Lower leg skin (tissue), 2 donors: ENCODE results near the gene ZNF710.

DNA sequence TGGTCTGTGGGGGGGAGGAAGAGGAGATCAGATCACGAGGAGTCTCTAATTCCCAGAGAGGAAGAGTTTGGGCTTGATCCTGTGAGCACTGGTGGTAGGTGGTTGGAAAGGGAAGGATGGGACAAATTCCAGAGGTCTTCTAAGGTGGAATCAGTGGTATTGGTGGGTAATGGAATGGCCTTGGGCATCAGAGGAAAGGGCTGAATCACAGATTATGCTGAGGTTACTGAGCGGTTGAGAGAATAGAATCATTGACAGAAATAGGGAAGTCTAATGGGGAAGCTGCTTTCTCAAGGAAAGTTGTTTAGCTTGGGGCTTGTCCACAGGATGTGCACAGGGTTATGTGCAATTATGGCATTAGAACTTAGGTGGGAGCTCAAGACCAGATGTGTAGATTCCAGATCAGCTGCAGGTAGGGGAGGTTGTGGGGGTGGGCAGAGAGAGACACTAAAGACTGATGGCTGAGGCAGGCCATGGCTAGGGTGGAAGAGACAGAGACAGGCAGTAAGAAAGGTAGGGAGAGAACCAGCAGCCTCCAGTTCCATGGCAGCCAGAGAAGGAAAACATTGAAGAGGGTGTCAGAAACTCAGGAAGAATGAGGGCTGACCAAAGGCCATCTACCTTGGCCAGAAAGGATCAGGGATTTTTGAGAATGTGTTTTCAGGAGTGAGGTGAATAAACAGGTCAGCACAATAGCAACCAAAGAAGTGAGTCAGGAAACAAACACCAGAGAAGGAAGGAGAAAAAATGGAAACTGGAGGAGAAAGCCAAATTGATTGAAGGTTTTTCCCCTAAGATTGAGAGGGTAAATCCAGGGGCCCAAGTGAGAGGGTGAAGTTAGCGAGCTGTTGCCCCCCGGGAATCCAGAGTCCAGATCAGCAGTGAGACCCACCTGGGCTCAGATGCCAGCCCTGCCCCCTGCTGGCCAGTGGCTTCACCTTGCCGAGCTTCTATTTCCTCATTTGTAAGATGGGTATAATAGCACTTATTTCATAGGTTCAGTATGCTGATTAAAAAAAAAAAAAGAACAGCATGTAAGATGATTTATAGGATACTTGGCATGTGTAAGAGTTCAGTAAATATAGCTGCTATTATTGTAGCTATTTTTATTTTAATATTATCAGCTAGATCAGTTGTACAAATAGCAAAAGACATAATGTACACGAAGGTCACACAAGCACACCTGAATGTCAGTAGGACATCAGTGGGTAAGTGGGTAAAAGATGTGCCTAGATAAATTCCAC, 40.9 kb downstream of the ABHD2 start:
- PRO-cap, result no peak
- RAMPAGE, long total RNA, 2 experiments, result no peak in any of the 2 experiments

DNA sequence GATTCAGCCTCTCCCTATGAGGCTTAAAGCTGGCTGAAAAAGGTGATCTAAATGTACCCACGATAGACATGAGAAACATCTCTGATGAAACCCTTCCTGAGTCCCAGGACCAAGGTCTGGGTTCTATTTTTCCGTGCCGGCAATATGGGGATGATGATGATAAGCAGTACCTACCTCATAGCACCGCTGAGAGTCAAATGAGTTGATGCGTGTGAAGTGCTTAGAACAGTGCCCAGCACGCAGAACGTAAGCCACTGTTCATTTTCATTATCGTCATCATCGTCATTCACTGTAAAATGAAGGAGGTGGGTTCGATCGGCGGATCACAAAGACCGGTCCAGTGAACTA, 44.4 kb downstream of the RLBP1 start:
- PRO-cap, result no peak
- RAMPAGE, long total RNA, 2 experiments, result no peak in any of the 2 experiments

- PRO-cap, result no peak
- RAMPAGE, long total RNA, 2 experiments, result no peak in any of the 2 experiments
These were observed 20.0 kb downstream of the RLBP1 start for GRCh38 chr15:89200930-89202150.

GRCh38 chr15:89378364-89379416, 44.1 kb upstream of the POLG start:
- PRO-cap, result no peak
- RAMPAGE, long total RNA, 2 experiments, result no peak in any of the 2 experiments

DNA sequence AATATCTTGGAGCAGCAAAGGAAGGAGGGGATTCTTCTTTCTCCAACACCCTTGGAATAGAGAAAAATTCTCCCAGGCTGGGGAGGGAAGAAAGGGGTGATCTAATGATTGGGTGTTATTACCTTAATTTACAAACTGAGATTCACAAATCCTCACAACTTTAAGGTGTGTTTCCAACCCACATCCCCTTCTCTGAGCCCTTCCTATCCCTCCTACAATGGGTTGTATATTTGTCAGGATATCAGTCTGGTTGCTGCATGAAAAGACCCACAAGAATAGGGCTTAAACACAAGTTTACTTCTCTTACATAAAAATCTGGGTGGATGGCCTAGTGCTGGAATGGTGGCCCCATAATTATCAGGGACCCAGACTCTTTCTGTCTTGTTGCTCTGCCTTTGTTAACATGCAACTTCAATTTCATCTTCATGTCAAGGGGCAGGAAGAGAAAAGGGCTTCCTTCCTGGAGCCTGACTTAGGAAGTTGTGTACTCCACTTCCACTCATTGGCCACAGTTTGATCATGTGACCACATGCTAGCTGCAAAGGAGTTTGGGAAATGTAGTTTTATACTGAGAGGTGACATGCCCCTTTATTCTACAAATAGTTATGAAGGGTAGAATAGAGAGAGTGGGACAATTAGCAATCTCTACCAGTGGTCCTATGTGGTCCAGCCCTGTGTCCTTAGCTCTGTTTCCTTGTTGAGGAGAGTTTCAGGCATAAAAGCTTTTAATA, 39.4 kb downstream of the RHCG start:
- PRO-cap, result no peak
- RAMPAGE, long total RNA, 2 experiments, result no peak in any of the 2 experiments

GRCh38 chr15:89631533-89632479, 23.5 kb downstream of the KIF7 start:
- PRO-cap, result no peak
- RAMPAGE, long total RNA, 2 experiments, result no peak in any of the 2 experiments

GRCh38 chr15:89667570-89667927, 11.6 kb downstream of the PLIN1 start:
- PRO-cap, result no peak
- RAMPAGE, long total RNA, 2 experiments, result no peak in any of the 2 experiments

DNA sequence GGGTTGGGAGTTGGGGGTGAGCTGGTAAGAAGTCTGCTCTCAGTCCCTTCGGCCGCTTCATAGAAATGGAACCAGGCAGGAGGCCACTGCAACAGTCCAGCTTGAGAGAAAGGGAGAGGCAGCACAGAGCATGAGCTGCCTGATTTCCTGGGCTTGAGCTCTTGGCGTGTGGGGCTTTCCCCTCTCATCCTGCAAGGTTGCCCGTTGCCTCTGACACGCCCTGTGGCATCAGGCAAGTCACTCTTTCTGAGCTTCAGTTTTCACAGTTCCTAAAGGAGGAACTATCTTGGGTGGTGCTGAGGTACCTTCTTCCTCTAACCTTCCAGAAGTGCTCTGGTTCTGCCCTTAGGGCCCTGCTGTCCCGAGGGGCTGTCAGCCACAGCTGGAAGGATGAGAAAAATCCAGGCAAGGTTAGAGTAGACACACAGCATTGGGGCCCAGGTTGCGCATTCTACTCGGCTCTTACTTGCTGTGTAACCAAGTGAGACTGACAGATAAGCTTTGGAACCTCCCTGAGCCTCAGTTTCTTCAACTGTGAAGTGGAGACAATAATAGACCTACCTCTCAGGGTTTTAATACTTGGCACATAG, 5.0 kb downstream of the MESP2 start:
- PRO-cap, result no peak
- RAMPAGE, long total RNA, 2 experiments, result no peak in any of the 2 experiments

- PRO-cap, result no peak
- RAMPAGE, long total RNA, 2 experiments, result no peak in any of the 2 experiments
These were observed 14.2 kb downstream of the MESP2 start for GRCh38 chr15:89790275-89790835.

GRCh38 chr15:90000991-90001562, at the start of gene ZNF710:
ZNF710 (plus strand) TSS chr15:90001324.
- PRO-cap, result bidirectional peak, plus-strand start at chr15:90001325, minus-strand start at chr15:90001335; bidirectional peak, plus-strand start at chr15:90001476, minus-strand start at chr15:90001376
- RAMPAGE, long total RNA, 2 experiments, result start-site peak on the plus strand in 2 of 2 experiments, at chr15:90000727-90001566 at its widest, 84 to 85 reads per replicate

DNA sequence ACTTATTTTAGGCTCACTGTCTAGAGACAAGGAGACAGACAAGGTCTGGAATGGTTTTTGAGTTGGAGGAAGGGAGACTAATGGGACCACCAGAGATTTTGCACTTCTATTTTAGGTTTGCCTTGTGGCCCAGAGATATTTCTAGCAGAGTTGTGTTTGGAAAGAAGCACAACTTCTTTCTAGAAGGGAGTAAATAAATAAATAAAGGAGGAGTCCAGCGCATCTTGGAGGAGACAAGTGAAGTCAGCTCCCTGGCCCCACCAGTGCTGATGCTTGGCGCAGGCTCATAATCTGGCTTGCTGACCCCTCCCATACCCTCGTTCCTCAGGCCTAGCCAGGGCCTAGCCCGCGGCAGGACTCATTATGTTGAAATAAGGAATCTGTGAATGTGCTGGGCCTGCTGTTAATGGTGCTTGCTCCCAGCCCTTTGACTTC, 3.0 kb downstream of the ZNF710 start:
- PRO-cap, result unidirectional peak, minus-strand start at position 265 of the sequence
- RAMPAGE, long total RNA, 2 experiments, result no peak in any of the 2 experiments

DNA sequence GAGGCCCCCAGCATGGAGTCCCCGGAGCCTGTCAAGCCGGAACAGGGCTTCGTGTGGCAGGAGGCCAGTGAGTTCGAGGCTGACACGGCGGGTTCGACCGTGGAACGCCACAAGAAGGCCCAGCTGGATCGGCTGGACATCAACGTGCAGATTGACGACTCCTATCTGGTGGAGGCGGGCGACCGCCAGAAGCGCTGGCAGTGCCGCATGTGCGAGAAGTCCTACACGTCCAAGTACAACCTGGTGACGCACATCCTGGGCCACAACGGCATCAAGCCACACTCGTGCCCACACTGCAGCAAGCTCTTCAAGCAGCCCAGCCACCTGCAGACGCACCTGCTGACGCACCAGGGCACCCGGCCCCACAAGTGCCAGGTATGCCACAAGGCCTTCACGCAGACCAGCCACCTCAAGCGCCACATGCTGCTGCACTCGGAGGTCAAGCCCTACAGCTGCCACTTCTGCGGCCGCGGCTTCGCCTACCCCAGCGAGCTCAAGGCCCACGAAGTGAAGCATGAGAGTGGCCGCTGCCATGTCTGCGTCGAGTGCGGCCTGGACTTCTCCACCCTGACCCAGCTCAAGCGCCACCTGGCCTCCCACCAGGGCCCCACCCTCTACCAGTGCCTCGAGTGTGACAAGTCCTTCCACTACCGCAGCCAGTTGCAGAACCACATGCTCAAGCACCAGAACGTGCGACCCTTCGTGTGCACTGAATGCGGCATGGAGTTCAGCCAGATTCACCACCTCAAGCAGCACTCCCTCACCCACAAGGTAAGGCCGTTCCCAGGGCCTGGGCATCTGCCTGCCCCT, 34.2 kb downstream of the IDH2 start:
- PRO-cap, result no peak
- RAMPAGE, long total RNA, 2 experiments, result no peak in any of the 2 experiments

- PRO-cap, result bidirectional peak, plus-strand start at chr15:90184253, minus-strand start at chr15:90184002; unidirectional peak, plus-strand start at chr15:90184640
- RAMPAGE, long total RNA, 2 experiments, result no peak in any of the 2 experiments
These were observed 17.0 kb upstream of the SEMA4B start for GRCh38 chr15:90183867-90184737.

GRCh38 chr15:90186971-90187923, 13.9 kb upstream of the SEMA4B start:
- PRO-cap, result no peak
- RAMPAGE, long total RNA, 2 experiments, result no peak in any of the 2 experiments

DNA sequence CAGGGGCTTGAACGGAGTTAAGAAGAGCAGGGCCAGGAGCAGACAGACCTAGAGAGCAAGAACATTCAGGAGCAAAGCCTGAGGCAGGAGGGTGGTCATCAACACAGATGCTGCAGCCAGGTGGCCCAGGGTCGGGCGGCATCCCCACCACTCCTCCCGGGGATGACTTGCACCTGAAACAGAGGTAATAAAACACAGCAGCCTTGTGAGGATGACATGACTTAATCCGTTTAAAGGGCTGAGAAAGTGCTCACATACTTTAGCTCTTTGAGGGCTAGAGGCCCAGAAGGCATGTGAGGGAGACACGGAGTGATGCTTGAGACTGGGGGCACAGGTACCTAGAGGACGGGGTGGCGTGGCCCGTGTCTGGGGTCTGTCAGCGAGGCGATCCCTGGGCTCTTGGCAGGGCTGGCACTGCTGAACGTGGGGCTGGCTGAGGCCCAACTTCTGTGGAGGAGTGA, 9.3 kb downstream of the SEMA4B start:
- PRO-cap, result no peak
- RAMPAGE, long total RNA, 2 experiments, result no peak in any of the 2 experiments

DNA sequence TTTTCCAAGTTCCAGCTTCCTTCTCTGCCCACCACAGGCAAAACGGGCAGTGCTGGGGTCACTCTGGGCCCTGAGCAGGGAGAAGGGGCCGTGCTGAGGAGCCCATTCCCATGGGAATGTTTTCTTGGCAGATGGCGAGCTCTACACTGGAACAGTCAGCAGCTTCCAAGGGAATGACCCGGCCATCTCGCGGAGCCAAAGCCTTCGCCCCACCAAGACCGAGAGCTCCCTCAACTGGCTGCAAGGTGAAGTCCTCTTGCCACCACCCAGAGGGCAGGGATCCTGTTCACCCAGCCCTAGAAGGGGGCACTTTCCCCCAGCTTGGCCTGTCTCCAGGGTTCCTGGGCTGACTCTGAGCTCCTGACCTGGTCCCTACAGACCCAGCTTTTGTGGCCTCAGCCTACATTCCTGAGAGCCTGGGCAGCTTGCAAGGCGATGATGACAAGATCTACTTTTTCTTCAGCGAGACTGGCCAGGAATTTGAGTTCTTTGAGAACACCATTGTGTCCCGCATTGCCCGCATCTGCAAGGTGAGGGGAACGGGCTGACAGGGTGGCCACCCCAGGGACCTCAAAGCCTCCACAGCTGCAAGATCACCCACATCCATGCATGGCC, 12.4 kb downstream of the CIB1 start:
- PRO-cap, result no peak
- RAMPAGE, long total RNA, 2 experiments, result no peak in any of the 2 experiments

- PRO-cap, result no peak
- RAMPAGE, long total RNA, 2 experiments, result no peak in any of the 2 experiments
These were observed 5.8 kb downstream of the CIB1 start for GRCh38 chr15:90227948-90228359.

DNA sequence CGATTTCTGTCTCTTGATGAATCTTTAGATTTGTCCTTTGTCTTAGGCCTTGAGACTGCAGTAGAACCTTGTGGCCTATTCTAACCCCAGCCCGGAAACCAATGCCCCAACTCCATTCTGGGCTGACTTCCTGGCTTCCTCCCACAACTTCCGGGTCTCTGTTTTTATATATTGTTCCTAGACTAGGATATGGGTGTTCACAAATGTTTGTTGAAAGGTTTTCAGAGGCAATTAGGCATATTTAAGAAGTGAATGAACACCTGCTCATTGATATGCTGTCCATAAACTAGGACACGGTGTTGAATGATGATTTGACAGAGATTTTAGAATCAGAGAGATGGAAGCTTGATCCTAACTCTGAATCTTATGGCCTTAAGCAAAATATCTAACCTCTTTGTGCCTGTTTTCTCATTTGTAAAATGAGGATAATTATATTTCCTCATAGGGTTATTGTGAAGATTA, 11.0 kb upstream of the IQGAP1 start:
- PRO-cap, result no peak
- RAMPAGE, long total RNA, 2 experiments, result no peak in any of the 2 experiments

- PRO-cap, result no peak
- RAMPAGE, long total RNA, 2 experiments, result no peak in any of the 2 experiments
These were observed 465 bp upstream of the IQGAP1 start for GRCh38 chr15:90387471-90388083.

- PRO-cap, result no peak
- RAMPAGE, long total RNA, 2 experiments, result no peak in any of the 2 experiments
These were observed 25.9 kb downstream of the IQGAP1 start for GRCh38 chr15:90413835-90414434.